Measurements from ENCODE around the genes MRPS35 and DDX11.

DNA sequence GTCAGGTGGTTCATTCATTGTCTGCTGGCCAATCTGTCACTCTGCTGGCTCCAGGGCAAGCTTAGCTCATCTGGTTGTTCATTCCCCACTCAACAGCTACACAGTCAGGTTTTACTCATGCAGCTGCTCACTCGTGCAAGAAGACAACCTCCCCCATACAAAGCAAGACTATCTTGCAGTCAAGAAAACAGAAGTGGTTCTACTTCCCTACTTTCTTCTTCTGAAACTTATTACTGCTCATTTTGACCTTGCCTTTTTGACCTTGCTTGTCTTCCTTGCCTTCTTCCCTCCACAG lies 277.9 kb downstream of the SSPN start:
- PRO-cap, result no peak
- RAMPAGE, long total RNA, 3 experiments, result no peak in any of the 3 experiments

DNA sequence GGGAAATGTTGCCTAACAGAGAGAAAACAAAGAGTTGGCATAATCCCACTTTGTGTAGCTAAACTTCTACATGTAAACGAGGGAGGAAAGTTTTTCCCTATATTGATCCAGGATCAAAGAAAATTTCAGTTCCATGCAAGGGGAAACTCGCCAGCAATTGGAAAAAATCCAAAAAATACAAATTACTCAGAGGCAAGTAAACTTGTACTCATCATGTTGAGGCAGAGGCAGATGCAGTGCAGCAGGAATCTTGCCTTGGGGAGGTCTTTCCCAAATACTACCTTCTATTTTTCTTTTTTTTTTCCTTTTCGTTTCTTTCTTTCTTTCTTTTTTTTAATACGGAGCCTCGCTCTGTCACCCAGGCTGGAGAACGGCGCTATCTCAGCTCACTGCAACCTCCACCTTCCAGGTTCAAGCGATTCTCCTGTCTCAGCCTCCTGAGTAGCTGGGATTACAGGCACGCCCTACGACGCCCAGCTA lies 96.0 kb downstream of the ITPR2 start:
- PRO-cap, result no peak
- RAMPAGE, long total RNA, 3 experiments, result no peak in any of the 3 experiments

DNA sequence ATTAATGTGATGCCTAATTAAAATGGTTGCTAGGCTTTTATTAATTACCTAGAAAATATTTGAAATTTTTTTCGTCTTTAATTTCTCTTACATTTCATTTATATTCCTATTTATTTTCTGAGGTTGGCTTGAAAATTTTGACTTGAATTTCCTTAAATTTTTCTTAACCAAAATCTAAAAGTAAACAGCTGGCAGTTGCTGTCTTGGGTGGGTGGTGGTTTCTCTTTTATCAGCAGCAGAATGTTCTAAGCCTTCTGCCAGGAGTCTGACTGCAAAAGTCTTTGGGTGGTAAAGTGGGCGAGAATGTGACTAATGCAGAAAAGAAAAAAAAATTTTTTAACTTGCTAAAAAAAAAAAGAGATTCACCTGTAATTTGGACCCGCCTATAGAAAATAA lies 2.5 kb downstream of the FGFR1OP2 start:
- PRO-cap, result no peak
- RAMPAGE, long total RNA, 3 experiments, result no peak in any of the 3 experiments

DNA sequence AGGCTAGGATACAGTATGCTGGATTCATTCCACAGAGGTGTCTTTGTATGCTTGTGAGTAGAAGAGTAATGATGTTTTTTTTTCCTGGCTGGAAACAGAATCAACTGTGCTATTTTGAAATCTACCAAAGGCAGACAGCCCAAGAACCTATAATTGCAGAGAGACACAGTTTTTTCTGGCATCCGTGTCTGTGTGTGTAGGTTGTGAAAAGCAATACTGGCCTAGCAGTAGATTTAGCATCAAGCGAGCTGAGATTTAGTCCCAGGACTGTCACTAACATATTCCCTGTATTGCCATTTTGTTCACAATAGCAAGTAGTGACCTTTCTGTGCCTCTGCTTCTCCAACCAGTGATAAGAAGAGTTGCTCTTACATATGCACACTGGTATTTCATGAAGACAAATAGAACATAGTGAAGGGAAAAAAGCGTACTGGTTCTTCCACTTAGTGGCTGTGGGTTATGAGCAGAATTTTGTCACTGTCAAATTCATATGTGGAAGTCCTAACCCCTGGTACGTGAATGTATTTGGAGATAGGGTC lies 12.4 kb upstream of the PPFIBP1 start:
- PRO-cap, result no peak
- RAMPAGE, long total RNA, 3 experiments, result no peak in any of the 3 experiments

DNA sequence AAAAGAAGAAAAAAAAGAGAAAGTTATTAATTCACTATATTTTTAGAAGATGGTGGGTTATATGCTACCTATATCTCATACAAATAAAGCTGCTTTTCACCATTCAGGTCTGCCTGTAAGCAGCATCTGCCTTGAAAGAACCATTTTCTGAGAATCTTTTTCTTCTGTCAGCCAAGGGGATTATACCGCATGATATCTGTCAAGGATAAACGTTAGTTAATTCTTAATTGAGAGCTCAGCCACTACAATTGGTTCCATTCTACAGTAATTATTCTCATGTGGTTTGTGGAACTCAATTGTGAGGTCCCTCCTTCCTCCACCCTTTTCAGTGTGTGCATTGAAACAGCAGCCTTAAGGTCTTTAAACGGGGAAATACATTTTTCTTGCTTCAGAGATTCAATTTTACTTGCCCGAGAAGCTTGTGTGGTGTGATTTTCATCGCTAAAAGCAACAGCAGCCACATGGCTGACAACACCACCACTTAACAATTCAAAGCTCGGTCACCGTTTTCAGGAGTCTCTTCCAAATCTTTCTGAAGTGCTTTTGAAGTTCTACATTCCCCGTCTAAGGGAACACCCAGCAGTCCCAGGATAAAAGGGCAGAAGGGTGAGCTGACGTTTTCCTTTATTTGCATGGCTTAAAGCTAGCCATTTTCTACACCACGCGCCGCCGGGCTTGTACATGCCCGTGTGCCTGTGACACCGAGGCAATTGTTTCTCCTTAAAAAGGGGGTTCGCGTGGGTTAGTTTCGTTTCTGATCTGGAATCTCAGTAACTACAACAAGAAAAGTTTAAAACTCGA lies 704 bp upstream of the PPFIBP1 start:
- PRO-cap, result no peak
- RAMPAGE, long total RNA, 3 experiments, result no peak in any of the 3 experiments

DNA sequence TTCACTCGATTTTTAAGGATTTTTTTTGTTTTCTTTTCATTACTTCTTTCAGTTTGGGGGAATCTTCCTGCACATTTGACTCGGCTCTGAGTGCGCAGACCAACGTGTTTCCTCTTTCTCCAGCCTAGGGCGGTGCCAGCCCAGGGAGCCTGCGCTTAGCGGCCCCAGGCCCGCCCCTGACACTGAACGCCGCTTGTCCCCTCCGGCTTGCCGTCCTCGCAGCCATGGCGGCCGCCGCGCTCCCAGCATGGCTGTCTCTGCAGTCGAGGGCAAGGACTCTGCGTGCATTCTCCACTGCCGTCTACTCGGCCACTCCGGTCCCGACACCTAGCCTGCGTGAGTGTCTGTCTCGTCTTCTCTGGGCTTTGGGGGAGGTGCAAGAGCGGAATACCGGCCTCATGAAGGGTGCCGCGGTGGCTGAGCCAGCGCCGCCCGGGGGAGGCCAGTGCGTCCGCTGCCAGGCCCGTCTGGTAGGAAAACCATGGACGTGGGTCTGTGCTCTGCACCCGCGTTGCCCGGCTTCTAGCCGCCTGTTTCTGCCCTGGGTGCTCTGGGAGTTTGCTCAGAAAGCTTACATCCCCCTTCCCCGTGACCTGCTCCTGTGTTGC lies at the start of gene MRPS35:
MRPS35 (plus strand) TSS at position 213 of the 608 bp plus-strand sequence.
- PRO-cap, result bidirectional peak, plus-strand start at position 213 of the sequence, minus-strand start at position 117 of the sequence
- RAMPAGE, long total RNA, 3 experiments, result start-site peak on the plus strand in 3 of 3 experiments, centred at positions 213 to 219 of the sequence, 56 to 372 reads per replicate

- PRO-cap, result no peak
- RAMPAGE, long total RNA, 3 experiments, result no peak in any of the 3 experiments
Observed at GRCh38 chr12:27802315-27802851, 22.3 kb upstream of the MANSC4 start.

- PRO-cap, result no peak
- RAMPAGE, long total RNA, 3 experiments, result no peak in any of the 3 experiments
Observed at GRCh38 chr12:27970696-27971871, 1.4 kb downstream of the PTHLH start.

GRCh38 chr12:28247655-28248592 lies 57.7 kb downstream of the CCDC91 start:
- PRO-cap, result no peak
- RAMPAGE, long total RNA, 3 experiments, result start-site peak on the plus strand in 2 of 3 experiments, at chr12:28247680-28248668 at its widest, 6 to 9 reads per replicate

GRCh38 chr12:28302393-28303044 lies 112.3 kb downstream of the CCDC91 start:
- PRO-cap, result no peak
- RAMPAGE, long total RNA, 3 experiments, result no peak in any of the 3 experiments

DNA sequence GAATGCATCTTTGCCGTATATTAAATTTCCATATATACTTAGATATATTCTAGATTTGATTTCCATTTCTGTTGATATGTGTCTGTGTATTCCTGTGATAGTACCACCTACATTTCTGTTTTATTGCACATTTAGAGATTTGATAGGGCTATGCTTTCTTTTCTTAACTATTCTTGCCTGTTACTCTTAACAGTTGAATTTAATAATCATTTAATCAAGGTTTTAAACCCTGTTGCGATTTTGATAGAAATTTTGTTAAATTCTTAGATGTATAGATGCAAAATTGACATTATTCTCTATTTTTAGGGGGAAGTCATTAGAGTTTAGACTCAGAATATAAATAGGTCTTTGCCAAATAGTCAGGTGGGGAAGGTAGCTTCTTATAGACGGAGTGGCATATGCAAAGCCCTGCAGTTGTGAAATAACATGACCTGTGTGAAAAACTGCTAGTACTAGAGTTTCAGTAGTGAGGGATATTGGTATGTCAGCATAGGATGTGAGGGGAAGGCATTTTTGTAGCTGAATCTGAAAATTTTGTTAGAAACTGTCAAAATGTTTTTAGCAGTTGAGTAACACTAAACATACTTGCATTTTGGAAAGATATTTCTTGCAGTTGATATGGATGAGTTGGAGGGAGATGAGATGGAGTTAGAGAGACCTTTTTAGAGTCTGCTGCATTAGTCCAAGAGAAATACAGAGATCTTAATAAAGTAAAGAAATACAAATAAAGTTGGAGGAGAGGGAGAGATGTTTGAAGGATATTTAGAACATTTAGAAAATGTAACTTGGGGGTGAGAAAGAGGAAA lies 133.4 kb downstream of the CCDC91 start:
- PRO-cap, result no peak
- RAMPAGE, long total RNA, 3 experiments, result no peak in any of the 3 experiments

DNA sequence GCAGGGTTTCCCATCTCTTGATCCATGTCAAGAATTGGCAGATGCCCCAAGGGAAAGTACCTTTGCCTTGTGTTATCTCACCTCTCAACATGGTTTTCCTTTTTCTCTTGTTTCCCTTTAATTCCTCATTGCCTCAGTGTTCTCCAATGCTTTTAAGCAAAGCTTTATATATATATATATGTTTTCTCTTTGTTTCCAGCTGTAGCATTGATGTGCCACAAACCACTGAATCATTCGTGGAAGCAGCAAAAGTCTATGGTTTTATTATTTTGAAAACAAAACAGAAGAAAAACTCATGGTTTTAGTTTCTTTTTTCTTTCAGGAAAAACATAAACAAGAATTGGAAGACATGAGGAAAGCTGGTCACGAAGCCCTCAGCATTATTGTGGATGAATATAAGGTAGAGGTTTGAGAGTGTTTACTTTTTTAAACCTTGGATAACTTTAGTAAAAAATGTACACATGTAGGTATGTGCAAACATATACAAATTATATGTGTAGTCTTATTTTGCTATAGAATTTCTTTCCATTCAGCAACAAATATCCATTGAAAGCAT lies 171.9 kb downstream of the CCDC91 start:
- PRO-cap, result no peak
- RAMPAGE, long total RNA, 3 experiments, result no peak in any of the 3 experiments

DNA sequence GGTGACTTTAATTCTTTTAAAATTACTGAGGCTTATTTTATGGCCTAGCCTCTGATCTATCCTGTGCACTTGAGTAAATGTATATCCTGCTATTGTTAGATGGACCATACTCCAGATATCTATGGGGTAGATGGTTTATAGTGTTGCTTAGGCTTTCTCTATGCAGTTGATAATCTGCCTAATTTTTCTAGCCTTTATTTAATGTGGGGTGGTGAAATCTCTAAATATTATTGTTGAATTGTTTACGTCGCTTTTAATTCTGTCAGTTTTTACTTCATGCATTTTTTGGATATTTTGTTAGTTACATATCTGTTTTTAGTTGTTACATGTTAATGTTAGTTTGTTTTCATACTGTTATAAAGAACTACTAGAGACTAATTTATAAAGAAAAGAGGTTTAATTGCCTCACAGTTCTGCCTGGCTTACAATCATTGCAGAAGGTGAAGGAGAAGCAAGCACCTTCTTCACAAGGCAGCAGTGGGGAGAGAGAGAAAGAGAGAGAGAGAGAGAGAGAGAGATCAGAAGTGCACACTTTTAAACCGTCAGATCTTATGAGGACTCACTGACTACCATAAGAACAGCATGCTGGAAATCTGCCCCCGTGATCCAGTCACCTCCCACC lies 178.2 kb downstream of the CCDC91 start:
- PRO-cap, result no peak
- RAMPAGE, long total RNA, 3 experiments, result start-site peak on the plus strand in 1 of 3 experiments, centred at position 362 of the sequence, 13 reads per replicate

- PRO-cap, result no peak
- RAMPAGE, long total RNA, 3 experiments, result no peak in any of the 3 experiments
Observed at GRCh38 chr12:28450082-28450638, 259.9 kb downstream of the CCDC91 start.

DNA sequence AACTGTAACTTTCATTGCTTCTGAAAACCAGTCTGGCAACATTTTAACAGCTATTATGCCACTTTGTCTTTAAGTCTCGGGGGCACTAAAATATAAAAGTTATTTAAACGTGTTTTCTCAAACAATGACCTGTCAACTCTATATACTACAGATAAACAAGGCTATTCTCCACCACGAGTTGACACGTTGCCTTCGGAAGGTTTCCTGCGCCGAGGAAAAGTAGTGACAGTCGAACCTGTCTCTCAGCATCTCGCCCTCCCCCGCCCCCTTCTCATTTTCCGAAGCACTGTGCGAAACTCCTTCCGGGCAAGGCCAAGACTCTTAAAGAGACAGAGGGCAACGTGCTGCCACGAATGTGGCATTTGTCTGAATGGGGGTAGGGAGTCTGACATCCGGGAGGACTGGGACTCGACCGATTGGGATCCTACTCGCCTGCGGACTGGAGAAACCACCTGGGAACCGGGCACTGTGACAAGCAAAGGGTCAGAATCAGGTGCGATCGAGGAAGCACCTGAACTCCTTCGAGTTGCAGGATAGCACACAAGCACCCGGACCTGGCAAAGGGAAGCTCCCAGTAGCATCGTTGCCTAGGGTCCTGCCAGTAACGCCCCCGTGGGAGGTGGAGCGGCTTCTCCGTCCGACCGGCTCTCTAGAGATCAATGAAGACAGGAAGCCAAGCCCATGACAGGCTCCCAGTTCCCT lies 481 bp downstream of the ERGIC2 start:
- PRO-cap, result bidirectional peak, plus-strand start at position 388 of the sequence, minus-strand start at position 273 of the sequence
- RAMPAGE, long total RNA, 3 experiments, result no peak in any of the 3 experiments

GRCh38 chr12:29546133-29546382 lies 48.6 kb upstream of the OVCH1 start:
- PRO-cap, result no peak
- RAMPAGE, long total RNA, 3 experiments, result no peak in any of the 3 experiments

DNA sequence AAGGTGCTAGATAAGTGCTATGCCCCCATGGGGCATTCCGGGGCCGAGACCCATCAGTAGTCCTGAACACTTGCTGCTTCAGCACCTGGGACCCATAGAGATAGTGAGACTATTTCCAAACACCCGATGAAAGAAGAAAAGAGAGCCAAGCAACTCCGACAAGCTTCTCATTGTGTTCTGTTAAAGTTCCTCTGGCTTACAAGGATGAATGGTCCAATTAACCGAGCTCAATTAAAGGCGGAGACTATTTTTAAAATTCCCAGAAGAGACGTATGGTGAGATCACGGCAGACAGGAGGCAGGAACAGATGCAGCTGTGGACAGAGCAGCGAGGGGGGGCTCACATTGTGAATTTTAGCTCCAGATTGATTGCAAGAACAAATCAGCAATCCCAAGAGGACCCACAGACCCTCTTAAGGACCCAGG lies 142.5 kb upstream of the OVCH1 start:
- PRO-cap, result no peak
- RAMPAGE, long total RNA, 3 experiments, result no peak in any of the 3 experiments

DNA sequence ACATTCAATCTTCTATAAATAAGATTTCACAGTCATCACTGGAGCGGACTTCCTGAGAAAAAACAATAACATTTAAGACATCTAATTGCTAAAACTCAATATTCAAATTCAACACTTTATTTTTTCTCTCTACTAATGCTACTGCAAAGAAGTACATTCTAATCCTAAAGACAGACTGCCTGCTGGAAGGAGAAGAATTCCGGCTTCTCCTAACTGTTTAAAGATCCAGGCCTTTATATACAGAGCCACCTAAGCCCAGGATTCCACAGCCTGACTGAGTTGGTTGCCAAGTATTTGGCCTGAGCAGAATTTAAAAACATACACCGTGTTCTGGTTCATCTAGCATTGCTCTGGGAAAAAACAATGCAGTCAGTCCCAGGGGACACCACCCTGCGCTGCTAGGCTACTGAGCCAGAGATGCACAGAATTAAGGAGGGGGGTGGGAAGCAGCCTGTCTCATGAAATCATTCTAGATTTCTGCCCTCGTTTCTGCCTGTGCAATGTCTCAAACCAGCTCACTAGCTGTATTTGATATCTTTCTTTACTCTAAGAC lies 57.9 kb downstream of the TMTC1 start:
- PRO-cap, result no peak
- RAMPAGE, long total RNA, 3 experiments, result no peak in any of the 3 experiments

DNA sequence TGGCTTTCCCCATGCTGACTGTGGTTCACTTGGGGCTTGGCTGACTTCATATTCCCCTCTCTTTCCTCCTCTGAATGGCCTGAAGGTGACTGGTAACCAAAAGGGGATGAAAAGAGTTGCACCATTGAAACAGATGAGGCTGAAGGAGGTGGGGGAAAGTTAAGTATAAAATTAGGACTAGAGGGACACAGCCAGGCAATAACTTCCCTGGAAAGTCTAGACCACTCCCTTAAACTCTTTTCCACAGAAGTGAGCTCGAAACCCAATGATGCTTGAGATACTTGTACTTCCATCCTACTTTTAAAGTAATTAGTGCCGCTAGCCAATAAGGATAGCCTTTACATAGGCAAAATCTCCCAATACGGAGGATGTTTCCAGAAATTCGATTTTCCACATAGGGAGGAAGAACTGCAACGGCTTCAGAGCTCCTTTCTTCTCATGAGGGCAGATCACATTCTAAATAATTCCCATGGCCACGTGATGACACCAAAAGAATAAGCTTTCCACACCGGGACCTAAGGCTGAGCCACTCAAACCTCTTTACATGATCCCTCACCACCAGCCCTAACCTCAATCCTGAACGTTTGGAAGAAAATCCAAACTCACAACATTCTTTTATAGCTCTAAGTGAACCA lies 1.2 kb downstream of the CAPRIN2 start:
- PRO-cap, result no peak
- RAMPAGE, long total RNA, 3 experiments, result no peak in any of the 3 experiments

- PRO-cap, result no peak
- RAMPAGE, long total RNA, 3 experiments, result start-site peak on the plus strand in 3 of 3 experiments, at chr12:31073835-31073885 at its widest, 22 to 41 reads per replicate; start-site peak on the minus strand in 2 of 3 experiments, at chr12:31073734-31073796 at its widest, 9 to 10 reads per replicate
Observed at GRCh38 chr12:31073448-31074610, at the start of gene DDX11. Gene DDX11 (plus strand): TSS chr12:31073860.

All from tibial nerve (tissue), 3 donors.